ENCODE data around the genes AKNAD1, CYB561D1, GSTM4, GSTM1 and CSF1.

- PRO-cap = no peak
Measured at GRCh38 chr1:108166619-108167146, 33.5 kb downstream of the SLC25A24 start.

DNA sequence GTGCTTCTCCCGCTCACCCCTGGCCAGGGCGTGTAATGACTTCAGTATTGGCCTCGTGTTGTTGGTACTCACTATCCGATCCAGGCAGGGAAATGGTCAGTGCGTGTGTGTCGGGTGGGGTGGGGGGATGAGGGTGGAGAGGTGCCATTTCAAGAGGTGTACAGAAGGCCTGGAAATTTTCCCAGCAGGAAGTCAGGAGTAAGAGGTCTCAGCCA, 1.0 kb downstream of the PRPF38B start:
- PRO-cap = no peak

- PRO-cap = no peak
Measured at GRCh38 chr1:108703693-108704541, 8.8 kb upstream of the FNDC7 start.

DNA sequence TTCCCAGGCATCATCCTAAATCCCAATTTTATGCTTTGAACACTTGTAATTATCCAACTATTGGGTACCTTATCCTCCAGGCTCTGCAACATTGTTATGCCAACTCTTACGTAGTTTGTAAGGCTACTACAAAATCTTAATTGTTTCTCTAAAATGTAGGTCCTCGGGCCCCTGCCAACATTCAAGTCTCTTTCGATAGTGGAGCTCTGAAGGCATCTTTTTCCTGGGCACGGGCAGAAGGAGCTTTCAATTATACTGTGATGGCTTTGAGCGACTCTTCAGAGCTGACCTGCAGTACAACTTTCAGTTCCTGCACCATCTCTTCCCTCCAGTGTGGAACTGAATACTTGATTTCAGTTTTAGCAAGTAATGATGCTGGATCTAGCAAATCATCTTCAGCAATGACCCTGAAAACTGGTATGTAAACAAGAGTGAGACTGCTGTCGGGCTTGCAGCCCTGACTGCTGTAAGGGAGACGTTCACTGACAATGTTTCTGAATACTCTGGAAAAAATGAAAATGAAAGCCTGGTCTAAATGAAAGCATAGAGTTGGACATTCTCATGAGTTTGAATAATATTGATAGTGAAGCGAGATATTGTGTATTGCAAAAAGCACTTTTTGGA, 9.6 kb downstream of the FNDC7 start:
- PRO-cap = no peak

DNA sequence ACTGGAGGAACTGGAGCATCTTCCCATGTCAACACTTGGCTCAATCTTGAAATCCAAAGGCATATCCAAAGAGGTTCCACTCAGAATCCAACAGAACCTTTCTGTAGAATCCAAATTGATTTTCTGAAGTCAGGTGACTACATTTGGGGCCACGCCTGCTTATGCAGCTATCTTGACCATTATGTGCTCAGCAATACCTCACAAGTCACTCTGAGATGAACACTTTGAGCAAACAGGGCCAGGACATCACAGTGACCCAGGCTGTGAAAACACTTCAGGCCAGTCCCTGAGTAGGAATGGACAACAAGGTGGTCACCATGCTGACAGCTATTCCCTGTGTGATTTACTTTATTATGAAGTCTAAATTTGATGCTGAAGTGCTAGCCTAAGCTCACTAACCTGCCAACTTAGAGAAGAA, at the start of gene AKNAD1:
TSS of gene AKNAD1 (minus strand) at position 135 of the 418 bp plus-strand sequence.
- PRO-cap = no peak

GRCh38 chr1:109089990-109090480, 529 bp upstream of the TMEM167B start:
- PRO-cap = bidirectional peak, plus-strand start at chr1:109090367, minus-strand start at chr1:109090310

DNA sequence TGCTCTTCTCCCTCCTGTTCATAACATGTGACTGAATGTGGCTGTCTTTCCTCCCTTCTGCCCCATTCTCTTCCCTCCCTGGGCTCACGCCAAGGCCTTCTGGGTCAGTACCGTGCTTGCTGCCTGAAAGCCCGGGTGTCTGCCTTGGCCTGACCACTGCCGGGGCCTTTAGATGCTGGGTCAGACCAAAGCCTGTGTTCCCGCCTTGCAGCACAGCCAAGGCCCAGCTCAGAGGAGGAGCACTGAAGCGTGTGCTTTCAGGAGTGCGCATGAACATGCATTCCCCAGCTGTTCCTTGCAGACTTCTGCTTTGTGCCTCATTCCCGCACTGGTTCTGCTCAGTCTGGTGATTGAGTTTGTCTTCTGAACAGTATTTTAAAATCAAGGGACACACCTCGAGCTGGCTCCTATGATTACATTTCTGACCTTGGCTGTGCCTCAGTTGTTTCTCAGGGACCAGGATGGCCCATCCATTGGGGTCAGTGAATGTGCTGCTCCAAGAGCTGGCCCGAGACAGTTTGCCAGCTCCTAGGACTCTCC, 26.9 kb upstream of the SARS1 start:
- PRO-cap = no peak

DNA sequence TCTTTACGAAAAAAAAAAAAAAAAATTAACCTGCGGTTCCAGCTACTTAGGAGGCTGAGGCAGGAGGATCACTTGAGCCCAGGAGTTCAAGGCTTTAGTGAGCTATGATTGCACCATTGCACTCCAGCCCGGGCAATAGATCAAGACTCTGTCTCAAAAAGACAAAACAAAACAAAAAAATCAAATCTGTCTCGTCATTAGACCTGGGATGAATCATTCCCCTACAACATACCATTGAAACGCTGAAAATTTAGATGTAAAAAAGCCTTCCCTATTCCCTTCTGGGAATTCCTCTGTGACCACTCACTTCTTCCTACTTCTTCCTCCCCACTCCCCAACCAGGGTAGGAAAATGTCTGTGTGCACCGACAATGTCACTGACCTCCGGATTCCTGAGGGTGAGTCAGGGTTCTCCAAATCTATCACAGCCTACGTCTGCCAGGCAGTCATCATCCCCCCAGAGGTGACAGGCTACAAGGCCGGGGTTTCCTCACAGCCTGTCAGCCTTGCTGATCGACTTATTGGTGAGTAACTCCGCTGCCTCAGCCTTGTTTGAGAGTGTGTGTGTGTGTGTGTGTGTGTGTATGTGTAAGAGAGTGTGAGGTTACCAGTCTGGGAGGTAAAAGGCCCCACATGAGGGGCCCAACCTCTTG, 16.5 kb upstream of the SARS1 start:
- PRO-cap = no peak

- PRO-cap = no peak
Measured at GRCh38 chr1:109238543-109239766, 10.4 kb upstream of the CELSR2 start.

DNA sequence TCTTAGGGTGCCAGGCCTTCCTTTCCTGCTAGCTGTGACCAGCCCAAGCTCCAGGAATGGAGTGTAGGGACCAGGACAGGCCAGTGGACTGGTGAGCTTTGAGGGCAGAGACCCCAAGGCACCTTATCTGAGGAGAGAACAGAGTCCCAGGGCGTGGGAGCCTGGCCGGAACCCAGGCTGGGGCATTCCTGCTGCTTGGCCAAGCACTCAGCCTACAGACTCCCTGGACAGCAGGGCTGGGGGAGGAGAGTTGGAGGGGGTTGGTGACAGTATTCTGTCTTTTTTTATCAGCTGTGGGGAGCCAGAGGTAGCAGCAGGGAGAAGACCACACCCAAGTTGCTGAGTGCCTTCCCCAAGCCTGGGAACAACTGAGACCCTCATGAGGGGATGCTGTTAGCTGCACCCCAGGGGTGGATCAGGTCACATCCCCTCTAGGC, 4.8 kb downstream of the CELSR2 start:
- PRO-cap = no peak

- PRO-cap = no peak
Measured at GRCh38 chr1:109309549-109310852, 3.2 kb upstream of the MYBPHL start.

DNA sequence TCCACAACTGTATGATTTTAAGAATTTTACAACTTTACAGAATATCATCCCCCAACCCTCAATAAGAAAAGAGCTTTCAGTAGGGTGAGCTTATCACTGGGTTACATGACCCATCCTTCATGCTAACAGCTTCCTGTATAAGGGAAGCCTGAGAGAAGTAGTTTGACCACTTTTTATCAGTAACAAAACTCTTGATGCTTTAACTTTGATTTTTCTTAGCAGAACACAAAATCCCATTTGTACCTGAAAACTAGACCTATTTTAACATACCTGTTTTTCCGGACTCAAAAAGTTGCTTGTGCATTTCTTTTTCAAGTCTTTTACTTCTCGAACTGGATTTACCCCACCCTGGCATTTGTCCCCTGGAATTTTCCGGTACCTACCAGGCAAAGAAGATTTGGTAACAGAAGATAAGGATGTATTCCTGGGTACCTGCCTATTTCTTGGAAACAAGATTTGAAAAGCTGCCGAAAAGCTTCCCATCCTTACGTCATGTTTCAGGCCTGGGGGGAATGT, 9.8 kb upstream of the MYBPHL start:
- PRO-cap = no peak

- PRO-cap = no peak
Measured at GRCh38 chr1:109466100-109466376, 308 bp upstream of the SYPL2 start.

DNA sequence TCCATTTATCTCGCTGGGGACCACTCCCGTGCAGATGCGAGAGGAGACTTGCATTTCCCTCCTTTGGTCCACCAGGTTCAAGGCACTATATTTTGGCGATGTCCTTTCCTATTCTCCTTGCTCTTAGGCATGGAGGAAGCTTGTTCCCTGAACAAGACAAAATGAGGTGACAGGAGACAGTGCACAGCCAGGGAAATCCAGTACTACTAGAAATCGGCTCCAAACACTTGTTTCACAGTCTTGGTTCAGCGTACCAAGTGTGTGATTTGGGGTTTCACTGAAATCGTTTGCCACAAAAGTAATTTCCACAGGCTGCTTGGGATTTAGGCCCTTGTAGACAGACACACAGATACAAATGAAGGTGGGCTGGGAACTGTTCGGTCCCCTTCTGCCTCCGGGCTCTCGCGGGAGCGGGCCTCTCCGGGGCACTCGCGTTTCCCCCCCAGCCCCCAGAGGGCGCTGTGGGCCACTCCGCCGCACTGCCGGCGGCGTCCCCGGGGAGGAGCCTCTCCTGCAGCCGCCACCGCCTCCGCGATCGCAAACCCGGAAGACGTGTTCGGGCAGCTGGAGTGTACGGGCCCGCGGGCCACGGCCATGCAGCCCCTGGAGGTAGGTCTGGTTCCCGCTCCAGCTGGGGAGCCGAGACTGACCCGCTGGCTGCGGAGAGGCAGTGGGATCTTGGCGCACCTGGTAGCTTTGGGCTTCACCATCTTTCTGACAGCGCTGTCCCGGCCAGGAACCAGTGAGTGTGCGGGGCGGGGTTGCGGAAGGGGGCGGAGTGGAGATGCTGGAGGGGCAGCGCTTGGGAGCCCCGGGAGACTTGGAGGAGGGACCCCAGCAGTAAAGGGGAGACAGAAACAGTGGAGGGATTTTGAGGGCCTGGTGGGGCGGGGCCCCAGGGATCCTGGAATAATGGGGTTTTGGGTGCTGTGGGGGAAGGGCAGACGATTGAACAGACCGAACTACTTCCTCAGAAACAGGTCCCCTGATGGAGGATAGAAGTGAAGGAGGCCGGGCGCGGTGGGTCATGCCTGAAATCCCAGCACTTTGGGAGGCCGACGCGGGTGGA, at the start of gene CYB561D1:
TSS of gene CYB561D1 (plus strand) at position 549 of the 1,069 bp plus-strand sequence.
- PRO-cap = bidirectional peak, plus-strand start at position 549 of the sequence, minus-strand start at position 540 of the sequence

GRCh38 chr1:109497854-109498852, 4.3 kb downstream of the CYB561D1 start:
- PRO-cap = no peak

DNA sequence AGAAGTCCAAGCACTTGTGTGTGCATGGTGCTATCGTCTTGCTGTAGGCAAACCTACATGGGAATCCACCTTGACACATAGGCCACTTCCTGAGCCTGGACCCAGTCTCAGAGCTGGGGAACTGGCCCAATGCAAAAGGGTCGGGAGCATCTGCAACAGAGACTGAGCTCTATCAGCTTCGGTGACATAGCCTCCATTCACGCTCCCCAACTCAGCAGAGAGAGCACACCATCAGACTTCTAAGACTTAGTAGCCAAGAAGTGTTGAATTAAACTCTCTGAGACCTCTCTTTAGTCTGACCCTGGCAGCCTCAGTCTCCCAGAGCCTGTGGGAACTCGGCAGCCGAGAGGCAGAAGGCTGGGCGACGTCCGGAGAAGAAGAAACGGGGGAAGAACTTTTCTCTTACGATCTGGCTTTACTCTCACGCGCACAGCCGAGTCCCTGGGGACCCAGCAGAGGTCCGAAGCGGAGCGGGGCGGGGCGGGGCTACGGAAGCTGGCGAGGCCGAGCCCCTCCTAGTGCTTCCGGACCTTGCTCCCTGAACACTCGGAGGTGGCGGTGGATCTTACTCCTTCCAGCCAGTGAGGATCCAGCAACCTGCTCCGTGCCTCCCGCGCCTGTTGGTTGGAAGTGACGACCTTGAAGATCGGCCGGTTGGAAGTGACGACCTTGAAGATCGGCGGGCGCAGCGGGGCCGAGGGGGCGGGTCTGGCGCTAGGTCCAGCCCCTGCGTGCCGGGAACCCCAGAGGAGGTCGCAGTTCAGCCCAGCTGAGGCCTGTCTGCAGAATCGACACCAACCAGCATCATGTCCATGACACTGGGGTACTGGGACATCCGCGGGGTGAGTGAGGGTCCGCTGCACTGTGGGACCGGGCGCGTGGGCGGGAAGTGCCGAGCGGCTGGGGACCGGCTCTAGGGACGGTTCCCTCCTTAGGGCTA, at the start of gene GSTM4:
TSS of gene GSTM4 (plus strand) at position 516 of the 940 bp plus-strand sequence.
- PRO-cap = bidirectional peak, plus-strand start at position 545 of the sequence, minus-strand start at position 435 of the sequence; bidirectional peak, plus-strand start at position 581 of the sequence, minus-strand start at position 662 of the sequence

DNA sequence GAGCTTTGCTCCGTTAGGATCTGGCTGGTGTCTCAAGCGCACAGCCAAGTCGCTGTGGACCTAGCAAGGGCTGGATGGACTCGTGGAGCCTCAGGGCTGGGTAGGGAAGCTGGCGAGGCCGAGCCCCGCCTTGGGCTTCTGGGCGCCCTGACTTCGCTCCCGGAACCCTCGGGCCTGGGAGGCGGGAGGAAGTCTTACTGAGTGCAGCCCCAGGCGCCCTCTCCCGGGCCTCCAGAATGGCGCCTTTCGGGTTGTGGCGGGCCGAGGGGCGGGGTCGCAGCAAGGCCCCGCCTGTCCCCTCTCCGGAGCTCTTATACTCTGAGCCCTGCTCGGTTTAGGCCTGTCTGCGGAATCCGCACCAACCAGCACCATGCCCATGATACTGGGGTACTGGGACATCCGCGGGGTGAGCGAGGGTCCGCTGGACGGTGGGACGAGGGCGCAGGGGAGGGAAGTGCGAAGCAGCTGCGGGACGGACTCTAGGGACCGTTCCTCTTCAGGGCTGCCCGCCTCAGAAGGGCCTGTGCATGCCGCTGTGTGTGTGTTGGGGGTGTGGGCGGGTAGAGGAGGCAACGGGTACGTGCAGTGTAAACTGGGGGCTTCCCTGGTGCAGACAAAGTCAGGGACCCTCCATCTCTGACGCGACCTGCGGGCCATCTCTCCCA, at the start of gene GSTM1:
TSS of gene GSTM1 (plus strand) at position 314 of the 665 bp plus-strand sequence.
- PRO-cap = no peak

DNA sequence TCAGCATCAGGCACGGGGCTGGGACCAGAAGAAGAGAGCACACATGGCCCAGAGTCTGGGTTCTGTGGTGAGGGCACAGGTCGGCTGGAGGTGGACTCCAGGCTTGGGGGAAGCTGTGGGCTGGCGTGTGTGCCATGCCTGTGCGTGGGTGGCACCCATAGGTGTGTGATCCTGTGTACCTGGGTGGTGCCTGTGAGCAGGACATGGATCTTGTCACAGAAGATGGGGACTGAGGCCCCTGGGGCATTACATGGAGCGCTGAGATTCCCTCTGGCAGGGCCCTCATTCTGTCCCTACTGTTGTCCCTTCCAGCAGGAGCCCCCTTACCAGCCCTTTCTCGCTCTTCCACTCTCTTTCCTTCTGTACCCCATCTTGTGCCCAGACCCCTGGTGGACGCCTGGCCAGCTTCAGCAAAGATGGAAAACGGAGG, 466 bp upstream of the EPS8L3 start:
- PRO-cap = bidirectional peak, plus-strand start at position 174 of the sequence, minus-strand start at position 115 of the sequence

- PRO-cap = bidirectional peak, plus-strand start at chr1:109910628, minus-strand start at chr1:109910634
Measured at GRCh38 chr1:109910240-109911447, at the start of gene CSF1. Gene CSF1, plus strand, starts transcription at chr1:109910849.

- PRO-cap = no peak
Measured at GRCh38 chr1:109959888-109960510, 24.6 kb upstream of the AHCYL1 start.